ENCODE measurements around the genes GCGR and LRRC45.

GRCh38 chr17:81628936-81629431 is 7.9 kb downstream of the NPLOC4 start:
- PRO-cap = no peak
- RAMPAGE, long total RNA = no peak

- PRO-cap = no peak
- RAMPAGE, long total RNA = no peak
These were observed 21.7 kb downstream of the SLC25A10 start for GRCh38 chr17:81733657-81734357.

DNA sequence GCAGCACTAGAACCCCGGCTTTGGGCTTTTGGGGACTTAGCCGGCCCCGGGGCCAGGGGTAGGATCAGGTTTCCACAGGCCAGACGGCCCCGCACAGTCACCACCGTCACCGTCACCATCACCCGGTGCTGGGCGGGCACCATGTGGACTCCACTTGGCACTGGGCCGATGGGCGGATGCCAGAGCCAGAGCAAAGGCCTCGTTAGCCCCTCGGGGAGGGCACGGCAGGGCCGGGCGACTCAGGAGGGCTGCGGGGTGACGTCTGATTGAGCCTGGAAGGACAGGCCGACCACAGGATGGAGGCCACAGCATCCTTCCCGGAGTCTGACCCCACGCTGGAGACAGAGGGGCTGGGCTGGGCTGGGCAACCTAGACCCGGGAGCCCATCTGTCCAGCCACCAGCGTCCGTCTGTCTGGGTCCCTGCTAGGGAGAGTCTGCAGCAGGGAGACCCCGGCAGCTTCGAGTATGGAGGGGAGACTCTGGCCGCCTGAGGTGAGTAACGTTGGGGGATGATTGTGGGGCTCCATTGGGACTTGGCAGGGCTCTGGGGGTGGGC is 22.4 kb downstream of the SLC25A10 start:
- PRO-cap = no peak
- RAMPAGE, long total RNA = no peak

- PRO-cap = no peak
- RAMPAGE, long total RNA = no peak
These were observed at the start of gene GCGR for GRCh38 chr17:81803674-81804270. GCGR (plus strand) TSS chr17:81804150.

DNA sequence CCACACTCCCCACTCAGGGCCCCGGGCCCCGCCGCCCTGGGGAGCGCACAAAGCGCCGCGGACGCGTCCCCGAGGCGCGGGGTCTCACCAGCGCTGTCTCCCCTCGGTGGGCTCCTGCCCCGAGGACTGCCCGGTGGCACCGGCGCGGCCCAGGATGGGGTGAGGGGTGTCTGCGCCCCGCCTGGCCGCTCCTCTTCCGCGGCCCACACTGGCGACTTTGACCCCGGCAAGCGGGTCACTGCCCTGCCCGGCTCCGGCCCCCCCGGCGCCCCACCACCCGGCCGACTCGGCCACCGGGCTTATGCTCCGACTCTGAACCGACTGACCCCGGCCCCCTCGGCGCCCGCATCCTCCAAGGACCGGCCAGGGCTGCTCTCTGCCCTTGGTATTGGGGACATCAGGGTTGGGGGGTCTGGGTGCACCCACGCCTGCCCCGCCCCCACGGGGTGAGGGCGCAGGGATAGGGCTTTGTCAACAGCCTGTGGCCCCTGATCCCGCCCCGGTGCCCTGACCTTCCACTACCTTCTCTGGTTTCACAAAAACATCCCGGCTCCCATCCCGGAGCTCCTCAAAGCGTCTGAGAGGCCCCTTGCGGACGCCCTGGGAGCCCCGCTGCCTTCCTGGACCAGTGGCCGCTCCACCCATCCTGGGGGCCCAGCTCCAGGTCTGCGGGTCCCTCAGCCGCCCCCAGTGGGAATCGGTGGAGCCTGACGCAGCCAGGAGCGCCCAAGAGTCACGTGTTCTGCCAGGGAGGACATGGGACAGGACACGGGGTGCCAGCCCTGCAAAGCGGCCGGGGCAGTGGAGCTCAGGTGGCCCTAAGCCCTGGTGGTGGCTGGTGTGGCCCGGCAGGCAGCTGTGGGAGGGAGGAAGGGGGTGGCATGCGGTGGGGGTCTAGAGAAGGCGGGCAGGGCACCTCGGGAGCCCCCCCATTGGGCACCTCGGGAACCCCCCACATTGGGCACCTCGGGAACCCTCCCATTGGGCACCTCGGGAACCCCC is 921 bp downstream of the GCGR start:
- PRO-cap = no peak
- RAMPAGE, long total RNA = no peak

DNA sequence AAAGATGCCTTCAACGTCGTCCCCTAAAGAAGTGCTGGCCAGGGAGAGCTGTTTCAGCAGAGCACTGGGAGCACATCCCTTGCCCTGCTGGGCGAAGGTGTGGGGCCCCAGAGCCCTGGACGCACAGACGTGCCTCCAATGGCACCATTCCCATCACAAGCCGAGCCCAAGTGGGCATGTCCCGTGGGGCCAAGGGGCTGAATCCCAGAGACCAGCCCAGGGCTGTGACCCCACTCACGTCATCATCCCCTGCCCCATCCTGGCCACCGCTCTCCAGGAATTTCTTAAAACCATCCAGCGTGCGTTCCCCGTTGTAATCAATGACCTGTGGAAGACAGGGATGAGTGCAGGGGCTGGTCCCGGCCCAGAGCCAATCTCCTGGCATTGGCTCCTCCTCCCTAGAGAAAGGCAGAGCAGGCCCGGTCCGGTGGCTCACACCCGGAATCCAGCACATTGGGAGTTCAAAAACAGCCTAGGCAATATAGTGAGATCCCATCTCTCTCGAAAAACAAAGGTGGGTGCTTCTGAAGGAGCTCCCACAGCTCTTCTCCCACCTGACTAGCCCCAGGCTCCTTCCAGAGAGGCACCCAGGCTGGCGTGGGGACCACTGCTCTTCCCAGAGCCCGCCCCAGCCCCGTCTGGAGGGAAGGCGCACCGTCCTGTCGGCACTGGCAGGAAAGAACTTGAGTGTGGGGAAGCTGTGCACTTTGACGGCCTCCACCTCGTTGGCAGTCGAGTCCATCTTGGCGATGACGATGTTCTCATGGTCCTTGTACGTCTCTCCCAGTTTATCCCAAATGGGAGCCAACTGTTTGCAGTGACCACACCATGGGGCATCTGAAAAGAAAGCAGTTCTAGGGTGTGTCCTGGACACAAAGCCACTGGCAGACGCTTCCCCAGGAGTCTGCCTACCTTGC is 10.3 kb upstream of the PPP1R27 start:
- PRO-cap = no peak
- RAMPAGE, long total RNA = no peak

DNA sequence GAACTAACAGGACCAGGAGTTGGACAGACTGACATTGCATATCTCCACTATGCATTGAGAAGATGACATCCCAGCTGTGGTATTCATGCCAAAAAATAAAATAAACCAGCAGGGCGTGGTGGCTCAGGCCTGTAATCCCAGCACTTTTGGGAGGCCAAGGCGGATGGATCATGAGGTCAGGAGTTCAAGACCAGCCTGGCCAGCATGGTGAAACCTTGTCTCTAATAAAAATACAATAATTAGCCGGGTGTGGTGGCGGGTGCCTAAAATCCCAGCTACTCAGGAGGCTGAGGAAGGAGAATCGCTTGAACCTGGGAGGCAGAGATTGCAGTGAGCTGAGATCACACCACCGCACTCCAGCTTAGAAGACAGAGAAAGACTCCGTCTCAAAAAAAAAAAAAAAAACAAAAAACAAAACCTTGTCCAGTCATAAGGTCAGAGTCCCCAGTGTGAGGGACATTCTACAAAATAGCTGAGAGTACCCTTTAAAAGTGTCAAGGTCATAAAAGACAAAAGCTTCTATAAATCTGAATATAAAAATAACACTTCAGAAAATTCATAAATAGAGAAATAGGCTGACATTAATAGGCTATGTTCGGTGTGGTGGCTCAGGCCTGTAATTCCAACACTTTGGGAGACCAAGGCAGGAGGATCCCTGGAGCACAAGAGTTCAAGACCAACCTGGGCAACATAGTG is 9.6 kb upstream of the ARHGDIA start:
- PRO-cap = no peak
- RAMPAGE, long total RNA = no peak

- PRO-cap = no peak
- RAMPAGE, long total RNA = no peak
These were observed 832 bp downstream of the PCYT2 start for GRCh38 chr17:81910236-81910897.

DNA sequence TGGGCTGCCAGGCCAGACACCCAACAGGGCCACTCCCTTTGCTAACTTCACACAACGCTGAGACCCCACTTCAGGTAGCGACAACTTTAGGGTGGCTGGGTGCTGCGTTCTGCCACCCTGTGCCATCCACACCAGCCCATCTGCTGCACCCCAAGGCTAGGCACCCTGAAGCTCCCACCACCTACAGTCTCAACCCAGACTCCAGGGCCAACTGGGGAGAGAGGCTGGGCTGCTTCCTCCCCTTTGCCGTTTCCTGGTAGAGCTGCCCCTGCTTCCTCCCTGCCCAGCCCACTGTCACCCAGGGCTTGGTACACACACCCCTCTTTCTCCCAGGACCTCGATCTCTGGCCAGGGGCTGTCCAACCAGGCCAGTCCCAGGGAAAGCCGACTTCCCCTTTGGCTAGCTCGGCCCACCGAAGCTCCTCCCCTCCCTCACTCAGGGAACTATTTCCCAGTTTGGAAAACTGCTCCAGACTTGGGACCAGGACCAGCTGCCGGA is 1.3 kb downstream of the MAFG start:
- PRO-cap = bidirectional peak, plus-strand start at position 472 of the sequence, minus-strand start at position 293 of the sequence
- RAMPAGE, long total RNA = no peak

GRCh38 chr17:81928216-81928665 is 706 bp upstream of the MAFG start:
- PRO-cap = no peak
- RAMPAGE, long total RNA = no peak

DNA sequence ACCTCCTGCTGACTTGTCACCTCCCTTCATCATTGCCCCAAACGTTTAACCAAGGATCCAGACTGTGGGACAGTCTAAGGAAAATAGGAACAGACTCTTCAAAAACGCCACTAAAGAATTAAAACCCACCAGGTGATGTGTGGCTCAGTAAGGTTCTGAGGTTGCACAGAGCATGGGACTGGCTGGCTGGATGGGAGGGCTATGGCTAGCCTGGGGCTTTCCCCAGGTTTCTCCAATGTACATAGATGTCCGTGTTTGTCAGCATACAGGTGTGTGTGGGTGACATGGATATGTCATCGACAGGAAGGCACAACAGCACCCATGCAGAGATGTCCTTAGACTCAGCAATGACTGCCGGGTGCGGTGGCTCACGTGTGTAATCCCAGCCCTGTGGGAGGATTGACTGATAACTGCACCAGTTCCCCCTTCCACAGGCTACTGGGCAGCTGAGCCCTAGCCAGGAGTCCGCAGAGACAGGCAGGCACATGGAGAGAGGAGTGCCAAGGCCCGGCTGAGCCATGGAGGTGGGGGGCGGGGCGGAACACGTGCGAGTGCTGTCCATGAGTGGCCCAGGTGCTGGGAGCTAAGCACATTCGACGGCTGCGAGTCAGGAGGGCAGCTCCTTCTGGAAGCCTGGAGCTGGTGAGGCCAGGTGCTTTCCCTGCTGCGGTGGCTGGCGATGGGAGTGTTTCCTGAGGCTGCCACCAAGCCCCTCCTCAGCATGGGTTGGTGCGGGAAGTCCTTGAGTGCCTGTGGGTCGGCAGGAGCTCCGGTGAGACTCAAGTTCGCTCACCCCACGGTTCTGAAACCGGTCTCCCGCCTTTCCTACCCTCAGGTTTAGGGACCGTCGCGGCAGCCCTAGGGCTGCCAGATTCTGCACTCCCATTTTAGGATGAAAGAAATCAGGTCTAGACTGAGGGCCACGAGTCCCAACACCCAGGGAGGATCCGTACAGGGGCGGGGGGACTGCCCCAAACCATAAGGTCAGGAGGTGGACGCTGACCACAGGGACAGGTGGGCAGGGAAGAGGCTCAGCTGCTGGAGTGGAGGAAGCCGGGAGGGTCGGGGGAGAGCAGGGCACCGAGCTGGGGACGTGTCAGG is 871 bp upstream of the ASPSCR1 start:
- PRO-cap = no peak
- RAMPAGE, long total RNA = no peak

DNA sequence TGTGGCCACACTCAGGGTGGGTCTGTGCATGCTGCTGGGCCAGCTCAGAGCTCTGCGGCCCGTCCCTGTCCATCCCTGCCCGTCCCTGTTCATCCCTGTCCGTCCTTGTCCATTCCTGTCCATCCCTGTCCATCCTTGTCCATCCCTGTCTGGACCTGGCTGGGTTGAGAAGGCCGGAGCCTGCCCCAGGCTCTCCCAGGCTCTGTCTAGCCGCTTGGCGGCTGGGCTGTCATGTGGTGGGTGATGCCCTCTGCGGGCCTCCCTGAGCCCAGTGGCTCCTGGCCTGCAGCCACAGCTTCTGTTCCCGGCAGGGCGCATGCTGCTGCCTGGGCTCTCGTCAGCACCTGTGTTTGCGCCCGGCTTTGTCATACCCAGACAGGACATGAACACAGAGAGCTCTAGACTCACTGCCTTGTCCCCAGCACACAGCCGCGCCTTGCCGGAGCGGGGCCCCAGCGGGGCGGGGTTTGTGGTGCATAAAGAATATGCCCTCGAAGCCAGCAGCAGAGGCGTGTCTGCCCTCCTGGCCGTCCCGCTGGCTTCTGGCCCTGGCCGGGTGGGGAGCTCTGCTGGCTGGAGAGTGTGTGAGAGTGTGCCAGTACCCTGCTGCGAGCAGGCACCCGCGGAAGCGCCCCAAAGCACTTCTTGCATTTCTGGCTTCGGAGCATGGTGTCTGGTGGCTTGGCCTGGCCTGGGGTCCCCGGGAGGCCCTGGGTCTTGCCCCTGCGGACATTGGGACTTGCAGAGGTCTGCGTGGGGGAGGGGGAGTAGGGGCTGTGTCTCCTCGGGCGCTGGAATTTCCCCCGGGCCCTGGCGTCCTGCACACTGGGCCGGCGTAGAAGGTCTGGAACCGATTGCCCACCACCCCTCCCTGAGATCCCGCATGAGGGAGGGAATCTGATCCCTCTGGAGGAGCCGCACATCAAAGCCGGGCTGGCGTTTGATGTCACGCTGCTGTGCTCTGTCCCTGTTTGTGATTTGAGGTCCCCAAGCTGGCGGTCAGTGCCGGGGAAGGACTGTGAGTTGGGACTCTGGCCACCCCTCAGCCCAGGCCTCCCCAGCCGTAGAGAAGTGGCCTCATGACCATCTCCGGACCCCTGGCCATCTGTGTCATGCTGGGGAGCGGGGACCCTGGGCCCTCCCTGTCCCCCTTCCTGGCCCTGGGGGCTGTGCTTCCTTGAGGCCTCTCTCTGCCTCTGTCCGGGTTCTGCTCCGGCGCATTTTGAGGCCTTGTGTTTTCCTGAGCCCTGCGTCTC is 14.5 kb downstream of the ASPSCR1 start:
- PRO-cap = no peak
- RAMPAGE, long total RNA = no peak

DNA sequence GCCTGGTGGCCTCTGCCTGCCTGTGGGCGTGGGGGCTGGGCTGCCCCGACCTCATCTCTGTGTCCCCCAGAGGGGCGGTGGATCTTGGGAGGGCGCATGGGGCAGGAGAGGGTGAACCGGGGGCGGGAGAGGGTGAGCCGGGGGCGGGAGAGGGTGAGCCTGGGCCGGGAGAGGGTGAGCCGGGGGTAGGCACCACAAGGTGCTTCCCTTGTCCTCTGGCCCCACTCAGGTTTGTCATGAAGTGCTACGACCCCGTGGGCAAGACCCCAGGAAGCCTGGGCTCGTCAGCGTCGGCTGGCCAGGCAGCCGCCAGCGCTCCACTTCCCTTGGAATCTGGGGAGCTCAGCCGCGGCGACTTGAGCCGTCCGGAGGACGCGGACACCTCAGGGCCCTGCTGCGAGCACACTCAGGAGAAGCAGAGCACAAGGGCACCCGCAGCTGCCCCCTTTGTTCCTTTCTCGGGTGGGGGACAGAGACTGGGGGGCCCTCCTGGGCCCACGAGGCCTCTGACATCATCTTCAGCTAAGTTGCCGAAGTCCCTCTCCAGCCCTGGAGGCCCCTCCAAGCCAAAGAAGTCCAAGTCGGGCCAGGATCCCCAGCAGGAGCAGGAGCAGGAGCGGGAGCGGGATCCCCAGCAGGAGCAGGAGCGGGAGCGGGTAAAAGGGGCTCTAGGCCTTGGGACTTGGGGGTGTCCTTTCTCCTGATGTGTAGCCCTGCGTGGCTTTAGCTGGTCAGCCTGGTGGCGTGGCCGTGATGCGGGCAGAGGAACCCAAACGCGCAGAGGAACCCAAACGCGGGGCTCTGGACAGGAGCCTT is 19.0 kb downstream of the ASPSCR1 start:
- PRO-cap = no peak
- RAMPAGE, long total RNA = no peak

DNA sequence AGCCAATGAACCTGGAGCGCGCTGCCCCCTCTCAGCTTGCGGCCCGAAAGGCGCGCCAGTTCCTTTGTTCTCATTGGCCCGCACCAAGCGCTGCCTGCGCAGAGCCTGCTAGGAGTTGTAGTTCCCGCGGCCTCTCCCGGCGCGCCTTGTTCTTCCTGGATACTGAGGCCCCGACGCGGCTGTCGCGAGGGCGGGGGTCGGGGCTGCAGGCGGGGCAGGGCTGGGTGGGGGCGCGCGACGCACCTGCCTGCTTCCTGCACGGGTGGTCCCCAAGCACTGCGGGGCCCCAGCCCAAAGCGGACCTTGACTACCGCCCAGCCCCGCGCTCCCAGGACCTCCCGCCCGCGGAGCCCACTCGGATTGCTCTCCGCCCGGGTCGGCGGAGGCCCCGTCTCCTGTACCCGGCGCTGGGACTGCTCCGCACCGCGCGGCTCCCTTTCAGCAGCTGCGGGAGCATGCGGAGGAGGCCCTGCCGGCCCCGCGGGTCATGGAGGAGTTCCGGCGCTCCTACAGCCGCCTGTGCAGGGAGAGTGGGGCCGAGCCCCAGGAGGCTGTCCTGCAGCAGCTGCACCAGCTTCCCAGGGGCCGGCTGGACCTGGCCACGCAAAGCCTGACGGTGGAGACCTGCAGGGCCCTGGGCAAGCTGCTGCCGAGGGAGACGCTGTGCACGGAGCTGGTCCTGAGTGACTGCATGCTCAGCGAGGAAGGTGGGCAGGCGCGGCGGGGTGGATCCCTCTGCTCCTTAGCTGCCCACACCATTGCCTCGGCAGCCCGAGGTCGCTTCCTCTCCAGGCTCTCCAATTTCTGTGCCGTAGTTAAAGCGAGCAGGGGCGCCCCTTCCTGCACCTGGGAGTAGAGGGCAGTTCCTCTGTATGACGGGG is at the start of gene LRRC45:
LRRC45 (plus strand) TSS at position 149 of the 881 bp plus-strand sequence.
- PRO-cap = unidirectional peak, plus-strand start at position 101 of the sequence
- RAMPAGE, long total RNA = no peak

- PRO-cap = no peak
- RAMPAGE, long total RNA = no peak
These were observed 3.0 kb downstream of the LRRC45 start for GRCh38 chr17:82026047-82026464.

DNA sequence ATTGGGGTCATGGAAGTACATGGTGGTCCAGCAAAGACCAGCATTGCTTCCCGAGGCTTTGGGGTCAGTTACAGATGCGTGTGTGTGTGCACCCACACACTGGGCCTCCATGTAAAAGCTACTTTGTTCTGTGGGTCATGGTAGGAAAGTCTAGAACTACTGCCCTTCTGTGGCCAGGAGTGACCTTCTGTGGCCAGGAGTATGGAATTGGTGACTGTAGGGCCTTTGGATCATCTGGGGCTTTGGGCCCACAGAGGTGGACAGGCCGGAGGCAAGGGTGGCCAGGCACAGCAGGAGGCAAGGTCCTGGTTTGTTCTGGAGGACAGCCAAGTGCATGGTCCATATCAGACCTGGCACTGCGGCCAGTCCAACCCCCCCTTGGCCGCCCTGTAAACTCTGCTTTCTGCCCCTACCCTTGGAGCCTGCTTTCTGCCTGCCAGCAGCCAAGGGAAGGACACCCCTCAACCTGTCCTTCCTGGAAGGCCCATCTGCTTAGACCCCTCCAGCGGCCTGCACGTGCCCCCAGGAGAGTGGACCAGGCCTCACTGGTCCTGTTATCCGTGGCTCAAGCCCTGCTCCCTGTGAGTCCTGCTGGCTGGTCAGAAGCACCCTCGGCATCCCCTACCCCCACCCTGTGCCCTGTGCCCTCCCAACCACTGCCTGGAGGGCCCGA is 2.2 kb upstream of the DCXR start:
- PRO-cap = no peak
- RAMPAGE, long total RNA = no peak

- PRO-cap = no peak
- RAMPAGE, long total RNA = no peak
These were observed 1.2 kb downstream of the DUS1L start for GRCh38 chr17:82063974-82065247.

DNA sequence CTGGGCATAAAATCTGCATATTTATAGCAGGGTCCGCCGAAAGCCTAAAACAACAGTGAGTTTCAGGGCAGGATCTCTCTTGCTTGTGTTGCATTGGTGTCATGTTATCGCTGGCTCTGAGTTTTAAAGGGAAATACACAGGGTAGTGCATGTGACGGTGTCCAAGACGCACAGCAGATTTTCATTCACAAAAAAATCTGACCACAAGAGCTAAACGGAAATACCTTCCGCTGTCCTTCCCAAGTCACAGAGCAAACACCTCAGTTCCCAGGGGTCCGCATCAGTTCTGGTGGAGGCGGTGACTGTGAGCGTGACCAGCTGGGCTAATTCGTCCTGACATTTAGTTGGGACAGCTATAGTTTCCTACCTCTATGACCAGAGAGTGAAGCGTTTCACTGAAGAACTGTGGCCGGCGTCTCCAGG is 10.4 kb upstream of the FASN start:
- PRO-cap = no peak
- RAMPAGE, long total RNA = no peak

GRCh38 chr17:82126510-82127535 is 28.8 kb upstream of the FASN start:
- PRO-cap = no peak
- RAMPAGE, long total RNA = no peak

GRCh38 chr17:82152416-82153305 is 54.6 kb upstream of the FASN start:
- PRO-cap = no peak
- RAMPAGE, long total RNA = no peak